Fibroblast of the aortic adventitia (primary cell): ENCODE measurements around a stretch of chr21.

GRCh38 chr21:38807246-38807661 lies 1.5 kb downstream of the ETS2 start:
- CAGE, long polyA plus RNA: no peak

GRCh38 chr21:38812940-38813684 lies 7.4 kb downstream of the ETS2 start:
- CAGE, long polyA plus RNA: no peak

GRCh38 chr21:38853287-38853832 lies 47.6 kb downstream of the ETS2 start:
- CAGE, long polyA plus RNA: no peak

GRCh38 chr21:38897411-38897915 lies 91.7 kb downstream of the ETS2 start:
- CAGE, long polyA plus RNA: no peak

GRCh38 chr21:38910263-38911345 lies 104.9 kb downstream of the ETS2 start:
- CAGE, long polyA plus RNA: no peak

DNA sequence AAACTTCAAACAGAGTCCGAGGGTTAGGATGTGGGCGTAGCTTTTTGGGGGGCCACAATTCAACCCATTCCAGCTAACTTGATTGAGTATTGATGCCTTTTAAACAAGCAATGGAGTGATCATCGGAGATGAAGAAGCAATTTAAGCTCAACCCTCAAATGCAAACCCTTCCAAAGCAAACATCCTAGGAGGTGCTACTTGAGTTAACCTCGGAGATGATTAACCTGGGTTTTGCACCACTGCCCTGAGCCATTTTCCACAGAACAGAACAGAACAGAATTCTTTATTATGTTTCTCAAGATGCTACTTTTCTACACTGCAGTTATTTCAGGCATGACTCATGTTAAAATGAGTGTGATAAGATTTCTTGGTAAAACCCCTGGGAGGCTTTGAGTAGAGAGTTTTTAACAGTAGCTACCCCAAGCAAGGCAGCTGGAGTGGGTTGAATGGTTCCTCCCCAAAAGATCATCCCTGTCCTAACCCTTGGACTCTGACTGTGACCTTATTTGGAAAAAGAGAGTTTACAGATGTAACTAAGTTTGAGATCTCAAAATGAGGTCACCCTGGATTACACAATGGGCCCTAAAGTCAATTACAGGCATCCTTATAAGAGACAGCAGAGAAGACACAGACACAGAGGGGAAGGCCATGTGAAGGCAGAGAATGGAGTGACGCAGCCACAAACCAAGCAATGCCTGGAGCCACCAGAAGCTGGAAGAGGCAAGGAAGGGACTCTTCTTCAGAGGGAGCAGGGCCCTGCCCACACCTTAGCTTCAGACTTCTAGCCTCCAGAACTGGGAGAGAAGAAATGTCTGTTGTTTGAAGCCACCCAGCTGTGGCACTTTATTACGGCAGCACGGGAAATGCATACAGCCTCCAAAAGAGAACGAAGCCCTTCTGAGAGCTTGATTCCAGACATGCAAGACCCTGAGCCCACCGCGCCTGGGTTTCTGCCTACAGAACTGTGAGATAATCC lies 153.4 kb downstream of the ETS2 start:
- CAGE, long polyA plus RNA: no peak

DNA sequence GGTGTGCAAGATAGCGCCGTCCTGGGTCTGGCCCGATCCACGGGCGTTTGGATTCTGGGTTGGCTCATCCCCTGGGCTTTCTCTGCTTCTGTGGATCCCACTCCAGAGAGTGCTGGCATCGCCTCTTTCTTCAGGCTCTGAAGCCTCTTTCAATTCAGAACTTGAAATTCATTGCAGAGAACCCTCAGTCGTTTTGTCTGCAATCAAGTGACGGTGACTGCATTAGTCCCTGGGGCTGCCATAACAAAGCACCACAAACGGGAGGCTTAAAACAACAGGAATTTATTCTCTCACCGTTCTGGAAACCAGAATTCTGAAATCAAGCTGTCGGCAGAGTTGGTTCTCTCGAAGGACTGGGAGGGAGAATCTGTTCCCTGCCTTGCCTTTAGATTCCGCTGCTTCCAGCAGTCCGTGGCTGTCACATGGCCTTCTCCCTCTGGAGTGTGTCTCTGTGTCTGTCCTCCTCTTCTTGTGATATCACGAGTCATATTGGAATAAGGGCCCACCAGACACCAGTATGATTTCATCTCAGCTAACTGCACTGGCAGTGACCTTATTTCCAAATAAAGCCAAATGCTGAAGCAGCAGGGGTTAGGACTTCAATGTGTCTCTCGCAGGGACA lies 181.7 kb downstream of the ETS2 start:
- CAGE, long polyA plus RNA: no peak

GRCh38 chr21:39033717-39034611 lies 149.3 kb downstream of the PSMG1 start:
- CAGE, long polyA plus RNA: no peak

DNA sequence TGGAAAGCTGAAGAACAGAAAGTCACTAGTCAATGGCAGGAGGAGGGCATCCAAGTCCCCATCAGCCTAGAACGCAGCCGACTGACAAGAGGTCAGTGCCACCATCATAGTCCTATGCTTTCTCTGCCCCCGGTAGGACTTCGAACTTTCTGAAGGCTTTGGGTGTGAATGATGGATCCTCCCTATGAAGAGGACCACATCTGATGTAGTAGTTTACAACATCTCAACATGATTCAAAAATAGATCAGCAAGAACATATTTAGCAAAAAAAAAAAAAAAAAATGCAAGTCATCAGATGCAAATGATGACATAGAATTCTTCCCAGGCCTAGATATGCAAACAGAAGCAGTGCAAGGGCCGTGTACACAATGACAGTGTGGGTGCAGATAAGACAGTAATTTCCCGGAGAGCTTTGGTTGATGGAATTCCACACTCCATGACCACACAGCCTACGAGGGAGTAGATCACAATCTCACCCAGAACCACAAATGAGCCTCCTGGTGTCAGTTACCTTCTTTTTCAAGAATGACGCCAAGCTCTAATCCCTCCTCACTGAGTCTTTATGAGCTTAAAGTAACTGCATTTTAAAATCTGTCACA lies 88.3 kb downstream of the PSMG1 start:
- CAGE, long polyA plus RNA: no peak

DNA sequence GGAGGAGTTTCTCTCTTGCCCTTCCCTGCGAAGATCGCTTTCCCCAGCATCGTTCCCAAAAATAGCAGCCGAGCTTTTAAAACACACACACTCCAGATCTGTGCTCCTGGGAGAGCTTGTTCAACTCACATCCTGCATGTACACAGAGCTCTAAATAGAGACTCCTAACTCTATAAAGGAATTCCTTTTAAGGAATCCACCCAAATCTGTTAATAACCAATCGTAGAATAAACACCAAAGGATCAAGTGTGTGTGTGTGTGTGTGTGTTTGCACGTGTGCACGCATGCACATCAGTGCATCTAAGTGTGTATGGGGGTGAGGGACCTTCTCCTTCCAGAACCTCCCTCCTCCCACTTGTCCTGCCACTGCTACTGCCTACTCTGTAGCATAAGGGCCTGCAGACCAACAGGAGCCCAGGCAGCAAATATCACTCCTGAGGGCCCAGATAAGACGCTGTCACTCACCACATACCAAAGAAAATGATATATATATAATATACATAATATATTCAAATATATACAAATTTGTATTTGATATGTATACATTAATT lies 58.4 kb downstream of the PSMG1 start:
- CAGE, long polyA plus RNA: no peak

- CAGE, long polyA plus RNA: no peak
These were observed 42.3 kb upstream of the PSMG1 start for GRCh38 chr21:39225500-39225991.

DNA sequence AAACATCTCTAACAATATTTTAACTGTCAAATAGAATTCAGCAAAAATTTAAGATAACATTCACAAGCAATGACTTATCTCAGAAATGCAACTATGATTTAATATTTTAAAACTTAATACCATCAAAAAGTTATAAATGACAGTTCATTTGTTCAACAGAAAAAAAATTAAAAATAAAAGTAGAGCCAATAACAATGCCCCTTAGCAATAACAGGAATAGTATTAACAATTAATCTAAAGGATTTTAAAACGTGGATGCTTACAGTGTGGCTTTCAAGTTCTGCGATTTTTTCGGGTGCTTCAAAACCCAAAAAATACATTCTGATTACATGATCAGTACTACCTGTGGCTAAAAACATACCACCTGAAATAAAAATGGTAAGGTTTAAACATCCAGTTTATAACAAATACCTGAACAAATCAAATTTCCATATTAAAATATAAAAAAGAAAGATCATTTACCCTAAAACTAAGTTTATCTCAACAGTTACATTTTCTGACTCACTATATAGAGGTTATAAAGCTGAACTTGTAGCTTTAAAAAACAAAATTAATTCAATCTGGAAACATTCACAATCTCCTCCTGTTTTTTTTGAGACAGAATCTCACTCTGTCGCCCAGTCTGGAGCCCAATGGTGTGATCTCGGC lies 36.3 kb downstream of the BRWD1 start:
- CAGE, long polyA plus RNA: no peak

GRCh38 chr21:39311281-39311480 lies 2.3 kb downstream of the BRWD1 start:
- CAGE, long polyA plus RNA: no peak

- CAGE, long polyA plus RNA: no peak
These were observed 5.4 kb downstream of the GET1 start for GRCh38 chr21:39385127-39386270.

GRCh38 chr21:39388549-39388883 lies 8.4 kb downstream of the GET1 start:
- CAGE, long polyA plus RNA: no peak

DNA sequence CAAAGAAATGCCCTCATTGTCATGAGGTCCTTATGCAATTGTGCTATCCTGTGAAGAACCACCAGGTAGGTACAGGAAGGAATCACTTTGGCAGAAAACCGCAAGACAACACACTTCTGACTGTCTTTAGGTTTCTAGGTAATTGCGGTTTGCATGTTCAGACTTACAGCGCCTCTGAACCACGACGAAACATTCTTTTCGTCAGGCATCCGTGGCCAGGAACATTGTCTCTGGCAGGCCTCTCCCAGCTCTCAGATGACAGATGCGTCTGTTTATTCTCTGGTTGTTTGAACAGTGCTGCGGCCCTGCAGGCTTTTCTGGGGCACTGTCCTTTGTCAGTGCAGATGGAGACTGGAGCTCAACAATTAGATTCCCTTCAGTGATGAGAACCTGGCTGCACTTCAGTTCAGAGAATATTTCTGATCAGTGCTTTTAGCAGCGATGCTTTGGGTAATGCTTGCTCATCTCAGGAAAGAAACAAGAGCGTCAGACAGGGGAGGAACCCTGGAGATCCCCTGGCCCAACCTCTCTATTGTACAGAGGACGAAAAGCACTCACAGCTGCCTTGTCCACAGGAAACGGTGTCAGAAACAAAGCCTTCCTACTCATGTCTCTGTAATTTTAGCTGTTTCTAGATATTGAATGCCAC lies 63.4 kb downstream of the B3GALT5 start:
- CAGE, long polyA plus RNA: no peak

GRCh38 chr21:39884957-39885657 lies 17.9 kb downstream of the PCP4 start:
- CAGE, long polyA plus RNA: no peak

GRCh38 chr21:41124251-41124867 lies 43.6 kb upstream of the BACE2 start:
- CAGE, long polyA plus RNA: no peak

- CAGE, long polyA plus RNA: no peak
These were observed 1.6 kb downstream of the BACE2 start for GRCh38 chr21:41169463-41170063.

- CAGE, long polyA plus RNA: no peak
These were observed 73.6 kb downstream of the BACE2 start for GRCh38 chr21:41241416-41242039.